ENCODE data around the genes AKAP9 and TFPI2.

DNA sequence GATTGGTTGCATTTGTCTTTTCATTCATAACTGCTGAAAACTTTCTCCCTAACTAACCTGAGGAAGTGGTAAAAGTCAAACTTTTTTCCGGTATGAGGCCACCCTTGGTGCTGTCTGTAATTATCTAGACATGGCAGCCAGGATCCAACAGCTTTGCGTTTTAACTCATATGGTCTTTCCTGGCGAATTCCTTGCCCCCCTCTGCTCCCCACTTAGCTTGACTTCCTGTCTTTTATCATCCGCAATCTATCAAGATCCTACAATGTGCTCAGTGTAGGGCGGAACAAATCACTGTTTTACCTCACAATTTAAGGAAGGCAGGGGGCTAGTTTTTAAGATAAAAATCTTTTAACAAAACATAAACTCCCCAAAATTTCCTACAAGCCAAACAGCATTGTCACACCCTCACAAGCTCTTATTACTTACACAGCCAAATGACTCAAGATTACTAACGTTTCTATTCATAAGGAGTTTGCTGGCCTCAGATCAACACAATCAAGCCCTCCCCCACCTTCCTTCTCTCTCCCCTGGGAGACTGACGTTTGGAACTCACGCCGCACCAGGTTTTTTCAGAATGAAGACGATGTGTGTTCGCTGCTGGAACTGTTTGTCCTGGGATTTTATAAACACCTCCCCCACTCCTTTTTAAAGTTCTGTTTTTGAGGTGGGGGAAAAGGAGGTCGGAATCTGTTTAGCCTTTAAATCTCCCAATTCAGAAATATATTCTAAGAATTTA, 1.3 kb upstream of the CDK14 start:
- RRBS, result no CpG with 5 or more reads among the region's 12 CpGs

DNA sequence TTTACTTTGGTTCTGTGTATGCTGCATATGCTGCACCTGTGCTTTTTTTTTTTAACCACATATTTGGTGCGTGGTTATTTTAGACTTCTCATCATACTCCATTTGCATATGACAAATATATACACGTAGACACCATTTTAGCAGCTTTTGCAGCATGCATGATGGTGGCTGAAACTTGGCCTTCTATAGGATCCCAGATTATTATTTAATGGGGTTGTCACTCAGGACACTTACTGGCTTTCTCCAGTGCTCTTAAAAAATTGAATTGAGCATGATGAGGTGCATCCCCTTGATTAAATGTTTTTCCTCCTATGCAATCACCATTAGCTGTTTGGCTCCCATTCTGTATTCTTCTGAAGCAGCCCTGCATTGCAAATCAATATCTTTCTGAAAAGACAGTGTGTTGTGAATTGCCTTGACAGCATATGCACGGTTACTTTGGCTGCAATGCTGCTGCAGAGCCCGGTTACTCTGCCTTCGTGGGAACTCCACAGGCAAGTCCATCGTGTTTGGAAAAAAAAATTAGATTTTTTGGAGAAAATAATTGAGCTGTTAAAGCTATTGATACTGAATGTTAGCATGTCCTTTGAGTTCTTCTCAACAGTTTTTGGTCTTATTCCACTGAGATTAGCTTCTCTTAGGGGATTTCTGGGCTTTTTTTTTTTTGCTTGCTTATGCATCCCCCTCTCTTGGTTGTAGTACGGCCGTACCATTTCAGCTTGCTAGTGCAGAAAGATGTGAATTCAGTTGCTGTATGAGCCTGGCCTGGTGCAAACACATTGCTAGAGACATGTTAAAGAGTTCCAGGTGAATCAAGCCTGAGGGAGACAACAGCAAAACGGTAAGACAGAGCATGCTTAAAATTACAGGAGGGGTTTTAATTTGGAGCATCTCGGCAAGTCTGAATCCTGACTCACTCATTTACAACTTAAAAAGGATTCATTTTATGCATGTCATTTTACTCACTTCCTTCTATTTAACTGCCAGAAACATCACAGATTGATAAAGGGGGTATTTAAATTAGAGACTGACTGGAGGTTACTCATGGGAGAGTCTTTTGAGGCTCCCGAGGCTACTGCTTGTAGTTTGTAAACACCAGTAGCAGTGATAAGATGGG, 113.4 kb downstream of the CDK14 start:
- RRBS, result no CpG with 5 or more reads among the region's 11 CpGs

- RRBS, result no CpG with 5 or more reads among the region's 62 CpGs
Observed at GRCh38 chr7:91940545-91941419, at the start of gene AKAP9. Gene AKAP9, plus strand, starts transcription at chr7:91940862.

DNA sequence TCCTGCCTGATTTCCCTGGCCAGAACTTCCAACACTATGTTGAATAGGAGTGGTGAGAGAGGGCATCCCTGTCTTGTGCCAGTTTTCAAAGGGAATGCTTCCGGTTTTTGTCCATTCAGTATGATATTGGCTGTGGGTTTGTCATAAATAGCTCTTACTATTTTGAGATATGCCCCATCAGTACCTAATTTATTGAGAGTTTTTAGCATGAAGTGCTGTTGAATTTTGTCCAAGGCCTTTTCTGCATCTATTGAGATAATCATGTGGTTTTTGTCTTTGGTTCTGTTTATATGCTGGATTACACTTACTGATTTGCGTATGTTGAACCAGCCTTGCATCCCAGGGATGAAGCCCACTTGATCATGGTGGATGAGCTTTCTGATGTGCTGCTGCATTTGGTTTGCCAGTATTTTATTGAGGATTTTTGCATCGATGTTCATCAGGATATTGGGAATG, 64.2 kb downstream of the AKAP9 start:
- RRBS, result no CpG with 5 or more reads among the region's 3 CpGs

DNA sequence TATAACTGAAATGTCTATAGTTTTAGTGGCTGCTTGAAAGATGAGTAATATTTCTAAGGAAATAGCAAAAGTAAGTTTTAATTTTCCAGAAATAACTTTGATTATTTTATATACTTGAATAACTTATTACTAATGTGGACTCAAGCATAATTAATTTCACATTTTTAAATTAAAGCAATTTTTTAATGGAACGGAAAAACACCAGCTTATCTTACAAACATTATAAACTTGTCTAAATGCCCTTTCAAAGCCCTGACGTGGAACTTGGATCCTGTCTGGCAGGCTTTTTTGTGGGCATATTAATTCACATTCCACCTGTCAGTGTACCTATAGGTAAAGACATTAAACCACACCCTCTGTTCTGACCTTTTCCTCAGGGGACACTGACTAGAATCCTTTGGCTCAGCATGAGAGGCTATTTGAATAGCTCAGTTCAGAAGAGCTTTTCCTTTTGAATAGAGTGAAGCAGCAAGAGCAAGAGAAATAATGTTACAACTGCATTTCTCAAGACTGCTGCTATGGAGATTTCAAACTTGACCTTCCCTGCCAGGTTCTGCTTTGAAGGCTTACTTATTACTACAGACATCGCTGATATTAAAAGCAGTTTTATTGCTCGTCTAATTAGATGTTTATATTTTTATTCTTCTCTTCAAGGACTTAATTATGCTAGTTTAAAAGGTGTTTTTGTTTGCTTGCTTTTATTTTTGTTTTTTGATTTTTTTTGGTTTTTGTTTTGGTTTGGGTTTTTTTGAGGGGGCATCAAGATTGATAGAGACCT, 76.9 kb downstream of the CYP51A1 start:
- RRBS, result no CpG with 5 or more reads among the region's 4 CpGs

GRCh38 chr7:92070978-92071344, 63.3 kb downstream of the CYP51A1 start:
- RRBS, result no CpG with 5 or more reads among the region's 5 CpGs

GRCh38 chr7:92481166-92481892, 3.6 kb upstream of the ERVW-1 start:
- RRBS, result no CpG with 5 or more reads among the region's 9 CpGs

DNA sequence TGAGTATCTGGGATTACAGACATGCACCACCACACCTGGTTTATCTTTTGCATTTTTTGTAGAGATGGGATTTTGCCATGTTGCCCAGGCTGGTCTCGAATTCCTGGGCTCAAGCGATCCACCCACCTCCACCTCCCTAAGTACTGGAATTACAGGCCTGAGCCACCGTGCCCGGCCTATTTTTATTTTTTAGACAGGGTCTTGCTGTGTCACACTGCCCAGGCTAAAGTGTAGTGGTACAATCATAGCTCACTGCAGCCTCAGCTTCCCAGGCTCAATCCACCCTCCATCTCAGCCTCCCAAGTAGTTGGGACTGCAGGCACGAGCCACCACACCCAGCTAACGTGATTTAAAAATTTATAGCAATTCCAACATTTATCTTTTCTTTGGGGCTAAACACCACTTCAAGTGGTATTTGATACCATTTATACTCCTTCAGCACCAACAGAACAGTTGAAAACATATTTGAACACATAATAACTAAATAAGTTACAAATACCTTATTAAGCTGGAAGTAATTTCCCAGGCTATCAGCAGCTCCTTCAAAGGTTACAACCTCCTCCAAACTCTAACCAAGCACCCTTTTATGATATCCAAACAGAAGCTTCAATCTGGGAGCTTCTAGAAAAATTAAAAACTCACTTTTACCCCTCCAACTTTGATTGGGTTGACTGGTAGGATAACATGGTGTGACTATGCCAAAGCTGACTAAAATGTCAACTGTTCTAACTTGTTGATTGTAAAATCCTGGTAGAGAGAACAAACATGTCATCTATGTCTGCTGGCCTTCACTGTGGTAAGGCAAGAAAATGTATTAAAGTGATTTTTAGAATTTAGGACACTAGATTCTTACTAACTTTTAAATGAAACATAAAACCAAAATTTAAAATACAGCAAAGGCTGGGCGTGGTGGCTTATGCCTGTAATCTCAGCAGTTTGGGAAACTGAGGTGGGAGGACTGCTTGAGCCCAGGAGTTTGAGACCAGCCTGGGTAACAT, 29.9 kb downstream of the RBM48 start:
- RRBS, result no CpG with 5 or more reads among the region's 7 CpGs

DNA sequence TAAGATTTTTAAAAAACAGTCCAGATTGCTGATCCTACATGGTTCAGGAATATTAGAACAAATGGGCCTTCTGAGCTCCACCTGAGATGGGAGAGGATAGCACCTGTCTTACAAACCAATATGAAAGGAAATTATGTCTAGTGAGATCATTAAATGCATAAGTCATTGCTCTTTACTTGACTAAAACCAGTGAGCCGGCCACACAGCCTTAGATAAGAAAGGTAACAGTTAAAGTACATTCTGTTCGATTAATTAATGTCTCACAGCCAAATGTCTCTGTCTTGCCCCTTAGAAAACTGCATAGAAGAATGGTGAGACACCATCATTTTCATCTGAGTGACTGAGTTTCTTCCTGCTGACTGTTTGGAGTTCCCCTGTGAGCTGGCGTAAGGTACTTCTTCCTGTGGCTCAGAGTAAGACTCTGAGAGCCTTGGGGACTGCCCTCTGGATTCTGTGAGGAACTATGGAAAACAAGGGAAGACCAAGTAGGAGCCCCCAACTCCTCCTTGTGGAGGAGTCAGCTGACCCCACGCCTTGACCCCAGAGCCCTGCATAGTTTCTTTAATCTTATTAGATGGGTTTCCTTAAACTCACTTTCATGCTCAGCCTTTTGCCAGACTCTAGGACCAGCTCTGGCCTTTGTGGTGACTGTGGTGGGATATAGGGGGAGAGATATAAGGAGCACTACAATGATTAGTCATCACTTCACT, 51.6 kb upstream of the FAM133B start:
- RRBS, result no CpG with 5 or more reads among the region's 4 CpGs

DNA sequence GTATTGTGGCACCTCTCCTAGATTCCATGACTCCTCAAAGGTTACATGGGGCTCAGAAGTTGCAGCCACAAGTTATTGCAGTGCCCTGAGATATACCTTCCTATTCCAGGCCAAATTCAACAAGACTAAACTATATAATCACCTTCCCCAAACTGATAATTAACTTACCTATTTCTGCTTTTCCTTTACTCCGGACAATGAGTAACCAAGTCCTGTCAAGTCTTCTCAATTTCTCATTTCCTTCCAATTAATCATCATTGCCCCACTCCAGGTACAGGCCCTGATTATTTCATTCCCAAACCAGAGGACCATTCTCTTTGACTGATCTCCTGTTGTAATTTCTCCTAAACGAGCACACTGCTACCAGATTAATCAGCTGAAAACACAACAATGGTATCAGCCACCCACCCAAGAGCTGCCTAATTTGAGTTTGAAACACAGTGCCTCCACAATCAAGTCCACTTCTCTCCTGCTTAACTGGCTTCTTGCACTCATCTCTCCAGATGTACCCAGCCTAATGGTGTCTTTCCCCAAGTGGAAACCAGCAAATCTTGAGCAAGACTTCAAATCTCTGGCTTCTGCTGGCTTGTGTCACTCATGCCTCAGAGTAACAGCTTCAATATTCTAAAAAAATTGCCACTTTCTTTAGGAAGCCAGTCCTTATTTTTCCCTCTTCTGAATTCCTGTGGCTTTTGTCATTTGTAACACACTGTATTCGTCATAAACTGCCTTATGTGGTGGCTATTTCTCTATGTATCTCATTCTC, 89.2 kb downstream of the CDK6 start:
- RRBS, result no CpG with 5 or more reads among the region's 3 CpGs

DNA sequence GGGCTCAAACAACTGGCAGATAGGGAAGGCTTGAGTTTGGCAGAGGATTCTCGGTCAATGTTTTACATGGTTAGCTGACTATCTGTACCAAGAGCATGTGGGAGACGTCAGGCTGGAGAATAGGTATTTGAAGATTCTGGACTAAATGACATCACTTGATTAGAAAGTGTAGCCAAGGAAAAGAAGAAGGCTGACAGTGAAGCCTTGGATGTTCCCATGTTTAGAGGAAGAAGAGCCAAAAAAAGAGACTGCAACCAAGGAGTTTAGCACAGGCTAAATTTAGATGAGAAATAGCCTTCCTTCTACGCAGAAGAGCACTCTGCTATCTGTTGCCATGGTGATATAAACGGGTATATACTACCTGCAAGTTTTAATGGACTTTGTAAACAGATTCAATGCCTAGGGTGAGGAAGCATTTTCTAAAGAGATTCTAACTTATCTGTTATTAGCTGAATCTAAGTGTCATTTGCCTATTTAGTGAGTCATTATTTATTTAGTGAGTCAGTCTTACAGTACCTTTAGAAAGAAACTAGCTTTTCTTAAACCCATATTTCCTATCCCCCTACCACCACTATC, 69.9 kb downstream of the CDK6 start:
- RRBS, result no CpG with 5 or more reads among the region's 4 CpGs

DNA sequence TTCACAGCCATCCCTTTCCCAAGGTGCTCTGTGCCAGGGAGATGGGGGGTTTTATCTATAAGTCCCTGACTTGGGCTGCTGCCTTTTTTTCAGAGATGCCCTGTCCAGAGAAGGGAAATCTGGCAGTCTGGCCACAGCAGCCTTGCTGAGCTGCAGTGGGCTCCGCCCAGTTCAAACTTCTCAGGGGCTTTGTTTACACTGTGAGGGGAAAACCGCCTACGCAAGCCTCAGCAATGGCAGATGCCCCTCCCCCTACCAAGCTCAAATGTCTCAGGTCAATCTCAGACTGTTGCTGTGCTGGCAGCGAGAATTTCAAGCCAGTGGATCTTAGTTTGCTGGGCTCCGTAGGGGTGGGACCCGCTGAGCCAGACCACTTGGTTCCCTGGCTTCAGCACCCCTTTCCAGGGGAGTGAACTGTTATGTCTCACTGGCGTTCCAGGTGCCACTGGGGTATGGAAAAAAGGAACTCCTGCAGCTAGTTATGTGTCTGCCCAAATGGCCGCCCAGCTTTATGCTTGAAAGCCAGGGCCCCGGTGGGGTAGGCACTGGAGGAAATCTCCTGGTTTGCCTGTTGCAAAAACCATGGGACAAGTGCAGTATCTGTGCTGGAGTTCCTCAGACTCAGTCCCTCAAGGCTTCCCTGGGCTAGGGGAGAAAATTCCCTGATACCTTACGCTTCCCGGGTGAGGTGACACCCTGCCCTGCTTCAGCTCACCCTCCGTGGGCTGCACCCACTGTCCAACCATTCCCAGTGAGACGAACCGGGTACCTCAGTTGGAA, 90.1 kb upstream of the CDK6 start:
- RRBS, result no CpG with 5 or more reads among the region's 14 CpGs

GRCh38 chr7:93171061-93171370, 22.8 kb upstream of the SAMD9L start:
- RRBS, result no CpG with 5 or more reads among the region's 2 CpGs

- RRBS, result no CpG with 5 or more reads among the region's 7 CpGs
Observed at GRCh38 chr7:93232731-93233105, 552 bp downstream of the VPS50 start.

DNA sequence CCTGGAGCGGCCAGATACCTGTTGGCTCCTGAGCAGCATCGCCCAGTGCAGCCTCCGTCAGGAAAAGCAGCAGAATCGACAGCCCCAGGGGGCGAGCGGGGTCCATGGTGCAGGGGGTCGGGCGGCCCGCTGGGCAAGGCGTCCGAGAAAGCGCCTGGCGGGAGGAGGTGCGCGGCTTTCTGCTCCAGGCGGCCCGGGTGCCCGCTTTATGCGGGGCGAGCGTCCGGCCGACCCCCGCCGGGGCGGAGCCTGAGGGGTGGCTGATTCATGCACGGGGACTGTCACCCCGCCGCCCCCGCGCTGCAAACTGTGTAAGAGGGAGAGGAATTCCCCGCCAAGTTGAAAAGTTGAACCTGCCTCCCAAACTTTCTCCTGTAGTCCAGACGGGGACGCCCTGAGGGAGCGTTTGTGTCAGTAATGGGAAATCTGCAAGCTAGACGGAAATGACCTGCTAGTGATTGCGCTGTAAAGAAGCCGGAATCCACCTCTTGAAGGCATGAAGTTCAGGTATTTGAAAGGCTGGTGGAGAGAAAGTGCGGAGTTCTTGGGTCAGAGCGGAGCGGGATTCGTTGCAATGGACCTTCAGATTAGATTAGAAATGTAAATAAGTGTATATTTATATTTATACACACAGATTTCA, at the start of gene TFPI2:
Gene TFPI2, minus strand, starts transcription at position 181 of the 640 bp plus-strand sequence.
- RRBS, result no CpG with 5 or more reads among the region's 42 CpGs

- RRBS, result no CpG with 5 or more reads among the region's 14 CpGs
Observed at GRCh38 chr7:94003479-94004038, 596 bp downstream of the BET1 start.

DNA sequence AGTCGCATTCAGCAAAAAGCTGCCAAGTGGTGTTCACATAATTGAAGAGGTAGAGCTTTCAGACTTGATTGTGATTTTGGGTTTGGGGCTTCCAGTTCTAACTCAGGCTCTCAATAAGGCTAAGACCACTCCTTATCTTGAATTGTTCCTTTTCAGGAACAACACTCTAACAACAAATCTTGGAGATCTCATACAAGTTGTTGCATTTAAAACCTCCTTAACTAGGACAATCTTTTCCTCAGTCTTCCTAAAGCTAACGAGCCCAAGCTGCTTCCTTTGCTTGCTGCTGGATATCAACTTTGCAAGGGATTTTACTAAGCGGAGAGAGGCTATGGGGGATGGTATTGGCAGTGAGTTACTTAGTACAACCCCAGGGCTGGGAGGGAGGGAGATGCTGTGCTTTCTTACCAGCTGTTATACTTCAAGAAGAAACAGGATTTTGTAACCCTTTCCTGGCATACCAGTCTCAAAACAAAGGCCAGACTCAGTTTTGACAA, 19.6 kb upstream of the COL1A2 start:
- RRBS, result no CpG with 5 or more reads among the region's 3 CpGs

- RRBS, result no CpG with 5 or more reads among the region's 18 CpGs
Observed at GRCh38 chr7:94393163-94393958, 1.3 kb upstream of the COL1A2 start.

Measured in OVCAR3 (cell line).